AG09319 (cell line): ENCODE measurements around a stretch of chr17.

DNA sequence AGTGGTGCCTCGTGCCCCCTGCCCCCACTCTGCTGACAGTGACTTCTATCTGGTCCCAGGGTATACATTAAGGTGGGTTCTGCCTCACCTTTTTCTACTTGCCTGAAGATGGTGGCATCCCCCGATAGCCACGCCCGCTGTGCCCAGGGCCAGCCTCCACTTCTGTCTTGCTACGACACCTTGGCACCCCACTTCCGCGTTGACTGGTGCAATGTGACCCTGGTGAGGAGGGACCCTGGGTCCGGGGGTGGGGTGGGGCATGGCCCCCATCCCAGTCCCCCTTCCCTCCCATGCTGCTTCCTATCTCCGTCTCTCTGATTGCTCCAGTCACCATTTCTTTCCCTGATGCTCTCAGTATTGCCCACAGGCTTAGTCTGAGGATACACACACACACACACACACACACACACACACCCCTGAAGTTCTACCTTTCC is 3.2 kb downstream of the SGCA start:
- RRBS = no CpG with 5 or more reads among the region's 9 CpGs

DNA sequence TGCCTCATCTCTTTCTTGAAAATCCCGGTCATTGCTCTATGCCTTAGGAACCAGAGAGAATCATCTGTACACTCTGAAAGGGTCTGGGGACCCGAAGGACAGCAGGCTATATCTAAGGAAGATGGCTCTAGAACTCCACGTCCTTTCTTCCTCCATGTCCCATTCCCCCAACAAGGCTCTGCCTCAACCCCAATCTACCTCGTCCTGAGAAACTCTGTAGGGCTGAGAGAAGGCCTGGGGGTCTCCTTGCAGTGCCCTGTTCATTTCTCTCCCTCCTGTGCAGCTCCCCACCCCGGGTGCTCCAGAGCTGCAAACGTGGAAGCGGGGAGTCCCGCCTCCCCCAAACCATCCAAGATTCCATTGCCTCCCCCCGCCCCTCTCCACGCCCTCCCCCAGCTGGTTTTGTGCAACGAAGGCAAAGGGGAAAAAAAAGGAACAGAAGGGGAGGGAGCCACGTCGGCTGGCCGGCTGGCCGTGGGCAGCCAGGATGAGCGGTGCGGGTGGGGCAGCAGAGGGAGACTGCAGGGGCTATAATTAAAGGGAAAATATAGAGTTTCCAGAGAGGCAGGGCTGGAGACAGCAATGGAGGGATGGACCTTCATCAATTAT is 1.5 kb upstream of the COL1A1 start:
- RRBS = no CpG with 5 or more reads among the region's 17 CpGs

GRCh38 chr17:50220157-50220634 is 18.8 kb upstream of the COL1A1 start:
- RRBS = no CpG with 5 or more reads among the region's 6 CpGs

DNA sequence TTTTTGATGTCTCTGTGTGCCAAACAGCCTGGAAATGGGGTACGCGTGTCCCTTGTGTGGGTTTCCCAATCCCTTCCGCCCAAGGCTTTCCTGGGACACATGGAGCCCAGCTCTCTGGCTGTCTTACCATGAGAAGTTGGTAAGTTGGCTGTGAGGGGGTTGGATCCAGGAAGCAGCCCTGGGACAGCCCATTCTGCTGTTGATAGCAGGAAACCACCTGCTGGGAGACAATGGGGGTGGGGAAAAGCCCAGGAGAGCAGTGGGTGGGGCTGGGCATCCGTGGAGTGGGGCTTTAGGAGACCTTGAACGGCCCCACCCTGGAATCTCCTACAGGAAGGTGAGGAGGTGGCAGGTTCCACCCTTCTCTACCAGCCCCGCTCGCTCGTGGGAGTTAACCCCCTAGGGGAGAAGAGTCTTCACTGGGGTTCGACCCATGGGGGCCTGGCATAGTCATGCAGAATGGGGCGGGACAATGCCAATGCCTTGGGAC is 5.8 kb downstream of the TMEM92 start:
- RRBS = no CpG with 5 or more reads among the region's 10 CpGs

DNA sequence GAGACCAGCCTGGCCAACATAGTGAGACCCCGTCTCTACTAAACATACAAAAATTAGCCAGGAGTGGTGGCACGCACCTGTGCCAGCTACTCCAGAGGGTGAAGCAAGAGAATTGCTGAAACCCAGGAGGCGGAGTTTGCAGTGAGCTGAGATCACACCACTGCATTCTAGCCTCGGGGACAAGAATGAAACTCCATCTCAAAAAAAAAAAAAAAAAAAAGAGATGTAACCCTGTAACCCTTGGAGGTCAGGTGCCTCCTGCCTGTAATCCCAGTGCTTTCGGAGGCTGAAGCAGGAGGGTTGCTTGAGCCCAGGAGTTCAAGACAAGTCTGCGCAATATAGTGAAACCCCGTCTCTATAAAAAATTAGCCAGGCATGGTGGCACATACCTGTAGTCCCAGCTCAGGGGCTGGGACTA is 13.1 kb downstream of the TMEM92 start:
- RRBS = no CpG with 5 or more reads among the region's 7 CpGs

- RRBS = no CpG with 5 or more reads among the region's 2 CpGs
Observed at GRCh38 chr17:50379331-50379530, 6.2 kb downstream of the EME1 start.

DNA sequence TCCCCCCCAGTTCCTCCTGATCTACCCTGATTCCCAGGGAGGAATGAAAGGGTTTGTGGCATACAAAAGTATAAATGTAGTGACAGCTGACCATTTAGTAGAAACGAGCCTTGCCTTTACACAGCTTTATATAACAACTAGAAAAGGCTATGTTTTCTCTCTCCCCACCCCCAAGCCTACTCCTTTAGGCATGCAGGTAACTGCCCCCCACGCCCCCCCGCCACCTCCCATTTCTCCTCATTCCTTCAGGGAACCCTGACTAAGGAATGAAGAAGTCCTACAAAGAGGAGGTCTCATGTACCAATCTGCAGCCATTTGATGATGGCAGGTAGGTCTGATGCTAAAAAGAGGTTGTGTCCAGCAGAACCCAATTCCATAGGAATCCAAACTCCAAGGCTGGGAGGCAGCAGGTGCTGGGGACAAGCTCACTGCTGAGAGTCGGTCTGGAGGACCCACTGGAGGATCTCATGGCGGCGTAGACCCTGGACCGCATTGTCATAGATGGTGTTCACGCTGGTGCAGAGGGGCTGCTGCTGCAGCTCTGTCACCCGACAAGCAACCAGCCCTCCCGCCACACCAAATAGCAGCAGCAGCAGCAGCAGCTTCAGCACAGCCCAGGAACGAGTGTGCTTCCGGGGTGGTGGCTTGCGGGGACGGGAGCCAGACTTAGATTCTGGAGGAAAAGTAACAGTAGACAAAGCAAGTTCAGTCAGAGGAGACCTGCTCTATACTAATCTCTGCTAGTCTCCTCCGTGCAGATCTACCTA is 9.7 kb downstream of the EME1 start:
- RRBS = no CpG with 5 or more reads among the region's 15 CpGs

DNA sequence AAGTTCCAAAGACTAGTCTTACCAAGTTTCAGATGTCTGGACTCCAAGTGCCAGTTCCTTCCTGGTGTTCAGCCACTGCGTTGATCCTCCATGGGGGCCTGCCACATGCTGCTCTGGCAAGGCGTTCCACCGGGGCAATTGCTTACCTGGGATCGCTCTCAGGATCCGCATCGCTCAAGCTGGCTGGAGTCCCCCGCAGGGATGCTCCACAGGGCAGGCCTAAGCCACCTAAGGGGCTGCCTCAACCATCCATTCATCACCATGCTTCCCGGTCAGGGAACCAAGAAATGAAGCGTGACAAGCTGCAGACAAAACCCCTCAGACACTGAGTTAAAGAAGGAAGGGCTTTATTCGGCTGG is 6.3 kb upstream of the ACSF2 start:
- RRBS = no CpG with 5 or more reads among the region's 10 CpGs

GRCh38 chr17:50421188-50422246 is 4.5 kb upstream of the ACSF2 start:
- RRBS = no CpG with 5 or more reads among the region's 7 CpGs

GRCh38 chr17:50473372-50473894 is 4.8 kb upstream of the CHAD start:
- RRBS = no CpG with 5 or more reads among the region's 10 CpGs

DNA sequence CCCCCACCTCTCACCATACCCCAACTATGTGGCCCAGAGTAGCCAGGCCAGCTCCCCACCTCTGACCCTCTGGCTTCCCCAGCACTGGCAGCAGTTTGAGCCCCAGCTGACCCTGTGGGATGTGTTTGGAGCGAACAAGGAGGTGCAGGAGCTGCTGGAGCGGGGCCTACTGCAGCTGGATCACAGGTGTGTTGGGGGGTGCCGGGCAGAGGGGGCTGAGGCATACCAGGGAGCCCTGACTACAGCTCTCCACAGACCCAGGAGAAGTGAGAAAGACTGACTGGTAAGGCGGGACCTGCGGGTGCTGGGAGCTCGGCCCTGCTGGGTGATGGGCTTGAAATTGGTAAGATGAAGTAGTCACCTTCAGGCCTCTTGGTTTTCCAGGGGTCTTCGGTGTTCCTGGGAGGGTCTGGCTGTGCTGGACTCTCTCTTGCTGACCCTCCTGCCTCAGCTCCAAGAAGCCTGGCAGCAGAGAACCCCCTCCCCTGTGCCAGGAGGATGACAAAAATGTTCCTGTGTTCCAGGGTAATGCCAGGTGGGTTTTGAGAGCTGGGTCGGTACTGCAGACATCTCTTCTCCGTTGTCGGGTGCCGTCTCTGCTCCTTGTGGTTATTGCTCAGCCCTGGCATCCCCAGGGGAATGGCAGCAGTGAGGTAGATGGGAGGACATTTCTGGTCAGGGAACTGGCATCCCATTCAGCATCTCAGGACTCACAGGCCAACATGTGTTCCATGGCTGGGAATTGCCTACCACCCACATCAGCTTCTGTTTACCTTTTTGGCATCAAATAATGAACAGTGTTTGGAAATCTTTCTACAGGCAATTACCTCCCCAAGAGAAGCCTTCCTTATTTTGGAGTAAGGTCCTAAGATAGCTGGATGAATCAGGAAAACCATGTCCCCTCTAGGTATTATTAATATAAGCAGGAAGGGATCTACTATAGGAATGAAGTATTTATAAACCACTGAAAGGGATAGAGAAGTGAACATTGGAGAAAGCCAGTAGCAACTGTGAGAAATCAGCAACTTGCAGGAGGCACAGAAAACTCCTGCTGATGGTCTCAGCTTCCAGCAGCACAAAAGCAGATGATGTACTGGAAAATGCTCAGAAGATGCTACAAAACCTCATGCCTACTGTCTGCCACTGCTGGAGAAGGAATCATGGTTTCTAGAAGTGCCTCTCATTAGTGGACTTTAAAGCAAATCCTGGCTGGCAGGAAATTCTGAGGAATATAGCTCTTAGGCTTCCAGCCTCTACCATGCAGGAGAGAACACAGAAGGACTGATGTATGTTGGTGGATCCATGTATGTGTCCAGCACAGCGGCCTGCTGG is 6.2 kb downstream of the RSAD1 start:
- RRBS = no CpG with 5 or more reads among the region's 12 CpGs

- RRBS = 27% methylated on average over 4 of the region's 20 CpGs
Observed at GRCh38 chr17:50534269-50534842, 1.8 kb downstream of the EPN3 start.

- RRBS = no CpG with 5 or more reads among the region's 2 CpGs
Observed at GRCh38 chr17:50742564-50743092, 23.2 kb downstream of the LUC7L3 start.

DNA sequence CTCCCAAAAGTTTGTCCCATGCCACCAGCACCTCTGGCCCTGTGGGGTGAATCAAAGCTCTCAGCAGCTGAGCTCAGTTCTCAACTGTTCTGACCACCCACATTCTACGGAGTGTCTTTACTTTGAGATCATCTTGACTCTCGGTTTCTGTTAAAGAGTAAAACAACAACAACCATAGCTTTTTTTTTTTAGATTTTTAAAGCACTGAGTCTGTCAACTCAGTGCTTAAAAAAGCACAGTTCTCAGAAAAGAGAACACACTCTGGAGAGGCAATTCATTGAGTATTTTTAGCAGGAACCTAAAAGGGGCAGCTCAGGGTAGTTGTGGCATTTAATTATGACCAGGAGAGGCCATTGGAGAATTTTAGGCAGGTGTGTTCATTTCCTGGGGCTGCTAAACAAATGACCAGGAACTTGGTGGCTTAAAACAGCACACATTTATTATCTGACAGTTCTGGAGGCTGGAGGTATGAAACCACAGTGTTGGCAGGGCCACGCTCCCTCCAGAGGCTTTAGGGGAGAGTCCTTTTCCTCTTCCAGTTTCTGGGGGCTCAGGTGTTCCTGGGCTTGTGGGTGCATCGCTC is 6.8 kb upstream of the WFIKKN2 start:
- RRBS = no CpG with 5 or more reads among the region's 4 CpGs

DNA sequence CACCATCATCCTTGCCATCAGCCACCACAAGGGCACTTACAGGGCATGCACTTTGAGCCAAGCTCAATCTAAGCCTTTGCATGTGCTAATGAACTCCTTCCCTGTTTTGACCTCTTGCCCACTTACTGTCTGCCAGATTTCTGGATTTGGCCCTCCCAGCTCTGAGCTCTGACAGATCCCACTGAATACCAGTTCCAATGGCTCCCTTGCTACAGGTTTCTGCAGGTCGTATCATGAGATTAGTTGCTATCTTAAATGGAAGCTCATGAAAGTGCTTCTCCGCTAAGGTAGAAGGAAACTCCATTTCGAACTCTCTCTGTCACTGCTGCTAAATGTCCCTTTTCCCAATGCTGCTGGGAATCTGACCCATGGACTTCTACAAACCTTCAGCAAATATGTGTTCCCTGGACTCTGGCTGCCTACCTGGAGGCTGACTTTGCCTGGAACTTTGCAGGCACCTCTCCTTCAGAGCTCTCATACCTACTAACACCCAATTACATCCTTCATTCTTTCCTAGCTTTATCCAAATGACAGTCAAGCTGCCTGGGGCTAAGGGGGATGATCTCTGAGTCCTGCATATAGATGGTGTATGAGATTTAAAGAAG is 23.5 kb upstream of the TOB1 start:
- RRBS = no CpG with 5 or more reads among the region's 3 CpGs

- RRBS = no CpG with 5 or more reads among the region's 18 CpGs
Observed at GRCh38 chr17:50909749-50910807, 43.9 kb upstream of the TOB1 start.

- RRBS = no CpG with 5 or more reads among the region's 8 CpGs
Observed at GRCh38 chr17:50913891-50914379, 47.8 kb upstream of the TOB1 start.

- RRBS = no CpG with 5 or more reads among the region's 11 CpGs
Observed at GRCh38 chr17:50955731-50956347, 89.7 kb upstream of the TOB1 start.

DNA sequence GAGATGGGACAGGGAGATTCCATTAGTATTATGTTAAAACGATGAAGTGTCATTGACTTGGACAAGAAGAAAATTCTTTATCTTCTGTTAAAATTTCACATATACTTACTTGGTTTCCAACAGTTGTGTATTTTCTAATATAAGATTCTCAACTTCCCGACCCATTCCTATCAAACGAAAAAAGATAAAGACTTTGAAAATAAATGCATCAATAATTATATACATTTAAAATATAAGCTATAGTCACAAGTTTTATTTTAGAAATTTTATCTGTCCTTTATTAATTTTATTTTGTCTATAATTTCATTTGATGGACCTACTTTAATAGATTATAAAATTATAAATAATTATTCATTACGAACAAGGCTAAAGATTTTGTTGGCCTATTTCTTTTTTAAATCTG is 113.5 kb downstream of the SPAG9 start:
- RRBS = no CpG with 5 or more reads among the region's 4 CpGs

GRCh38 chr17:51019924-51020677 is 100.6 kb downstream of the SPAG9 start:
- RRBS = no CpG with 5 or more reads among the region's 4 CpGs